Glomerular endothelial cell (primary cell): ENCODE results near the gene ISG20L2.

DNA sequence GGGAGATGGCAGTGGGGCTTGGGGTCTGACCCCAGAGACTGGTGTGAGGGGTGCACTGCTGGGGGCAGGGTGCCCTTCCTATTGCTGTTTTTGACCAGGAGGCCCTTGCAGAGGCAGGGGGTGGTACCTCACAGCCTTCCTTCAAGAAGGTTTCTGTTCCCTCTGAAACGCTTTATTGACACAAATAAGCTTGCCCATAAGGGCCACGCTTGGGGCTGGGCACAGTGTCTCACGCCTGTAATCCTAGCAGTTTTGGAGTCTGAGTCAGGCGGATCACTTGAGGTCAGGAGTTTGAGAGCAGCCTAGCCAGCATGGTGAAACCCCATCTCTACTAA lies 2.1 kb upstream of the SEMA4A start:
- RAMPAGE, long total RNA, result no peak

DNA sequence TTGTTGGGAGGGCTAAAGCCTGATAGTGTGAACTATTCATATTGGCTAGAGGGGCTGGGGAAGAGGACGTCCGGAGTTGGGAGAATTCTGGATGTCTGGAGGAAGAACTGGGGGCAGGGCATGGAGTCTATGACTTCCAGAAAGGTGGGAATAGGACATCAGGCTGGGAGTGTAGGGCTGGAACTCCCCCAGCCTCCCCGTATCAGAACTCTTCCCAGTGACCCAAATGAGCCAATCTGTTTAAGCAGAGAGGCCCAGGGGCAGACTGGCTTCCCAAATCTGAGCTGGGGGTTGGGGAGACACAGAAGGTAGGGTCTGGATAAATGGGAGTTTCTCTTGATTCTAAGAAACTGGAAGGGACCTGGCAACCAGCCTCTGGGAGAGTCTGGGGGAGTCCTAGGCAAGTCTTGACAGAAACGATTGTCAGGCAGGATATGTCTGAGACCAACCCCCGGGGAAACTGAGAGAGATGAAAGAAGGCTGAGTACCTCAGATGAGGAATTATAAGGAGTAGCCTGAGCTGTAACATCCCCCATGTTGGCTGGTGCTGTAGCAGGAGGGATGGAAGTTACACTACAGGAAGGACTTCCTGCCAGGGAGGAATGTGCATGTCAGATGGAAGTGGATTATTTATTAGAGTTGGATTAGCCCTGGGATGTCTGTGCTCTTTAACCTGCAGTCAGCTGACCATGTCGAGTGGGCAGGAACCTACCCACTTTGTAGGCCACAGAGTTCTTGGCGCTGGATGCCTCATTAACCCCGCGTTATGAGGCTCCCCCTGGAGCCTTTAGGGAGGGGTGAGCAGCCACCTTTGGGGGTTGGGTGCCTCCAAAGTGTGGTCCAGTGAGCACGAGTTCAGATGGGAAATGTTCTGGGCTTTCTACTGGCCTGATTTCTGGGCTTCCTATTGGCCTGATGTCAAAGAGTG lies 942 bp upstream of the SEMA4A start:
- RAMPAGE, long total RNA, result no peak

DNA sequence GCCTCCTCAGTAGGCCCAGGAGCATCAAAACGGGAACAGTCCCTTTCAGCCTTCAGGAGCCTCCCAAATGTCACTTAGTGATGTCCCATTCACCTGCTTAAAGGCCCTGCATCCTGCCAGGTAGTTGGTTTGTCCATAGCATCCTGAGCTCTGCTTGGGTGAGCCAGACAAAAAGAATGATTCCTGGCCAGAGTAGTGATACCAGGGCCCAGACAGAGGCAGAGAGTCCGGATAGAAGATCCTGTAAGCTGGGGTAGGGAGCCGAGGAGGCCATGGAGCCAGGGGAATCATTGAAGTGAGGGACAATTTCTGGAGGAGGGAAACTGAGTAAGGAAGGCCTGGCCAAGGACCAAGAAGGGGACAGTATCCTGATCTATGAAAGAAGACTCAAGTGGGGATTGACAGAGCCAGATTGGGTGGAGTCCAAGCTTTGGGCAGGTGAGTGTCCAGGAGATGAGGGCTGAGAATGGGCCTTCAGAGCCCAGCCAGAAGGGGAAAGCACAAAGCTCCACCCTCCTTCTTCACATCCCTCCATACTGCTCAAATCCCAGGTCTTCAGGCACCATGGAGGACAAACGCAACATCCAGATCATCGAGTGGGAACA lies 5.5 kb downstream of the SLC25A44 start:
- RAMPAGE, long total RNA, result no peak

DNA sequence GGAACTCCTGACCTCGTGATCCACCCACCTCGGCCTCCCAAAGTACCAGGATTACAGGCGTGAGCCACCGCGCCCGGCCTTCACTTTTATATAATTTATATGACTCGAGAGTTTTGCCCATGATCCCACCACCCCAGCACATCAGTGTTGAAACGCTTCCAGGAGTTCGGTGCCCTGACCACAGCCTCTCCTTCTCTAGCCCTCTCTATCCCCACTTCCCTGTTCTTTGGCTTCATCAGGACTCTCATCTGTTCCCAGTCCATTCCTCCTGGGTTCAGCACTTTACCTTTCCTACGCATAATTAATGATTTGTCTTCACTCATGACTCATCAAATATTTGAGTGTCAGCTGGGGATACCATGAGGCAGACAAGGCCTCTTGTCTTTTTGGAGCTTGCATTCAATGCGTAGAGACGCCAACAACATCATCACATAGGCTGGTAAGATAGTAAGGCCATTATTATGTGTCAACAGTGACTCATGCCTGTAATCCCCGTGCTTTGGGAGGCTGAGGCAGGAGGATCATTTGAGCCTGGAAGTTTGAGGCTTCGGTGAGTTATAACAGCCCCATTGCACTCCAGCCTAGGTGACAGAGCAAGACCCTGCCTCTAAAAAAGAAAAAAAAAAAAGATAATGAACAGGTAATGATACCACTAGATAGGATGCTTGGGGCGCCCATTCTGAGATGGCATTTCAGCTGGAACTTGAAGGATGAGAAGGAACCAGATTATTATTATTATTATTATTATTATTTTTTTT lies 1.5 kb downstream of the PMF1 start:
- RAMPAGE, long total RNA, result no peak

DNA sequence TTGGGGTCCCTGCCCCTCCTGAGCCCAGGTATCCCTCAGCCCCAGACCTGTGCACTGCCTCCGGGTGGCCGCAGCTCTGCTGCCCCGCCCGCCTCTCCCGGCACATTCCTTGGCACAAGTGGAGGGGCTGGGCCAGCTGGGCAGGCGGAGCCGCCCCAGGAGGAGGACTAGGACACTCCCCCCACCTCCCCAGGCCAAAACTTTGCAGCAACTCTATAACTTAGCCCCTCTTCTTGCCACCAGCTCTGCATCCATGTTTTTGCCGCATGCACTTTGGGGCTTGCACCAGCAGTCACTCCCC lies 608 bp downstream of the PAQR6 start:
- RAMPAGE, long total RNA, result no peak

DNA sequence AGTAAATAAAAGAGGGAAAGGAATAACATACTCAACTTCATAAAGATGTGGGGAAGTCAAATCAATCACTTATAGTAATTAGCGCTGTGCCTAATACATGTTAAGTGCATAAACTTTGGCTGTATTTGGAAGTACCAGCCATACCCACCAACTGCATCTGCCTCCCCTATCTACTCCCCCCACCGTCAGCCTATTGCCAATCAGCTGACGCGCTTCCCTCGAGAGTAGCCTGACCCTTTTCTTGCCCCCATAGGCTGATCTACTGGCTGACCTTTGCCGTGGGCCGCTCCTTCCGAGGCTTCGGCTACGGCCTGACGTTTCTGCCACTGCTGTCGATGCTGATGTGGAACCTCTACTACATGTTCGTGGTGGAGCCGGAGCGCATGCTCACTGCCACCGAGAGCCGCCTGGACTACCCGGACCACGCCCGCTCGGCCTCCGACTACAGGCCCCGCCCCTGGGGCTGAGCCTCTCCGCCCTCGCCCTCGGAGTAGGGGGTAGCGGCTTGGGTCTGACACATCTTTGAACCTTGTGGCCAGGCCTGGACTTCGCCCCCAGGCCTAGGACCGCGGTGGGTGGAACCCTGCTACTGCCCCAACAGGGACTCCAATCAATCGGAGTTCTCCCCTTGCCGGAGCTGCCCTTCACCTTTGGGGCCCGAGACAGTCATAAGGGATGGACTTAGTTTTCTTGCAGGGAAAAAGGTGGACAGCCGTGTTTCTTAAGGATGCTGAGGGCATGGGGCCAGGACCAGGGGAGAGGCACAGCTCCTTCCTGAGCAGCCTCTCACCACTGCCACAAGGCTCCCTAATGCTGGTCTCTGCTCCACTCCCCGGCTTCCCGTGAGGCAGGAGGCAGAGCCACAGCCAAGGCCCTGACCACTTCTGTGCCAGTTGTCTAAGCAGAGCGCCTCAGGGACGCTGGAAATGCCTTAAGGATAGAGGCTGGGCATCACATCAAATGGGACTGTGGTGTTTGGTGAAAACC lies 4.1 kb downstream of the GLMP start:
- RAMPAGE, long total RNA, result no peak

GRCh38 chr1:156436790-156437102 lies 63.8 kb downstream of the MEF2D start:
- RAMPAGE, long total RNA, result no peak

GRCh38 chr1:156463569-156464365 lies 36.8 kb downstream of the MEF2D start:
- RAMPAGE, long total RNA, result no peak

- RAMPAGE, long total RNA, result no peak
These were observed 8.9 kb downstream of the MEF2D start for GRCh38 chr1:156491593-156492251.

DNA sequence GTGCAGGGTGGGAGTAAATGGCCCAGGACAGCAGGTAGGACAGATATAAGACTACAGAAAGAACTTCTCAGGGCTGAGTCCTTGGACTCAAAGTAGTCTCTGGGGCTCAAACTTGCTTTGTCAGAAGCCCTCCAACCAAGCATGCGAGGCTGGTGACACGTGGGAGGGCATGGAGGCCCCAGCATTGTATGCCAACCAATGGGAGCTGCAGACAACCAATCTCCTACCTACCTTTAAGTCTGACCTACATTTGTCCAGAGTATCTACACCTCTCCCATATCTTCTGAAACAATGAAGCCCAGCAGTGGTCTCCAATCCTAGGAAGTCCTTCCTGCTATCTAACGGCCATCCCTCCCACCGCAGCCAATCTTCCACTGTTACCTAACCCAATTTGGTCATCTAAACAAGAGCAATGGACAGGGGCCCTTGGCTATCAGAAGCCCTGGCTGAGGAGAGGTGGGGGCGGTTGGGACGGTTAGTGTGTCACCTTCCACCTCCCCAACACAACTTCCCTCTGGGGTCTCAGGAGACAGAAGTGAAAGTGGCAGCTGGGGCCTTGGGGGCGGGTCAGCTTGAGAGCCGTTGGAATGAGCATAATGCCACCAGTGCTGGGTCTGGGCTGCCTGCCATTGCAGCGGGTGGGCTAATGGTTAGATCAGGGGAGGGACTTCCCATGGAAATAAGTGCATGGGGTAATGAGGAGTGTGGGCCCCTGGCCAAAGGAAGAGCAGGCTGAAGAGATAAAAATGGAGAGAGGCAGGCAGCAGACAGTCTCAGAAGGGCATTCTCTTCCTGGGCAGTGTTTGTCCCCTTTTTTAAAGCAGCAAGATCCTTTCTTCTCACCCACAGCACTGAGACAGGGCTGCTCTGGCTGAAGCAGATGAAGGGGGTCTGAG lies 8.1 kb downstream of the MEF2D start:
- RAMPAGE, long total RNA, result no peak

DNA sequence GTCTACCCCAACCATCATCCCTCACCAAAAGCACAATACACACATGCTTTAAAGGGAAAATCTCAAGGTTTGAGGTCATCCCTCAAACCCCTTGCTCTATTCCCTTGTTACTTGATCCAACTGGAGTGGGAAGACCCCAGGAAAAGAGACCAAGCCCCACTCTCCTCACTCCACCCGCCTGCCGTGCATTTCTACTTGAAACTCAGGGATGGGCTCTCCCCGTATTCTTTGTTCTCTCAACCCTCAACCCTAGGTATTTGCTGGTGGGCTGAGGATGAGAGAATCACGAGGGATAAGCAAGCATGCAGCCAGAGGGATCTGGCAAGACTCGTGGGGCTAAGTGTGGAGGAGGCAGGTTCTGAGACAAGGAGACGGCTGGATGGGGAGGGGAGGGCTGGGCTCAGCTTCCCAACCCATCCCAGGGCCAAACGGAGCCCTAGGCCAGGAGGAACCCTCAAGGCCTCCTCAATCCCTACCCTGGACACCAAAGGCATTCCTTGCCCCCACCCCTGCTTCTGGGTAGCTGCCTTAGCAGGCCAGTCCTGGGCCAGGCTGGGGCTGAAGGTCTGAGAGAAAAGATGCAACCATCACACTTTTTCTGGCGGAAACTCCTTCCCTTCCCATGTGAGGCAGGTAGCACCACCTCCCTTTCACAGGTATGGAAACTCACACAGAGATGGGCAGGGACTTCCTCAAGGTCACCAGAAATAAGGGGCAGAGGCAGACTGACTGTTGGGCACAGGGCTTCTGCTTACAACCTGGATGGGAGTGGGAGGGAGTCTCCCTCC lies 6.3 kb downstream of the MEF2D start:
- RAMPAGE, long total RNA, result no peak

GRCh38 chr1:156509576-156510230 lies 9.1 kb upstream of the MEF2D start:
- RAMPAGE, long total RNA, result no peak

- RAMPAGE, long total RNA, result no peak
These were observed 4.6 kb upstream of the NAXE start for GRCh38 chr1:156586980-156587330.

GRCh38 chr1:156602601-156603007 lies 11.0 kb downstream of the NAXE start:
- RAMPAGE, long total RNA, result no peak

DNA sequence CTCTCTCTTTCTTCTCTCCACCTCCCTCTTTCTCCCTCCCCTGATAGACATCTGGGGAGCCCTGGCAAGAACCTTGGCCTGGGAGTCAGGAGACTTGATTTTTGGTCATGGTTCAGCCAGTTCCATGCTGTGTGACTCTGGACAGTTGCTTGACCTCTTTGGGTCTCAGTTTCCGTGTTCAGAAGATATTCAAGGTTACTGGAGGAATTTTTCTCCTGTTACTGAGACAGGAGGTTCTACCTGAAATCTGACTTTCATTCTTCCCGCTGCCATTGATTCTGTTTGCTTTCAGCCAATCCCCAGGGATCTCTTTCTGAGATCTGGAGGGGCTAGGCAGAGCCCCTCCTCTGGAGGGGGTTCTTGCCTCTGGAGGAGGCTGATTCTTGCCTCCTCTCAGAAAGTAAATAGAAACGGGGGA lies 3.1 kb upstream of the BCAN start:
- RAMPAGE, long total RNA, result no peak

DNA sequence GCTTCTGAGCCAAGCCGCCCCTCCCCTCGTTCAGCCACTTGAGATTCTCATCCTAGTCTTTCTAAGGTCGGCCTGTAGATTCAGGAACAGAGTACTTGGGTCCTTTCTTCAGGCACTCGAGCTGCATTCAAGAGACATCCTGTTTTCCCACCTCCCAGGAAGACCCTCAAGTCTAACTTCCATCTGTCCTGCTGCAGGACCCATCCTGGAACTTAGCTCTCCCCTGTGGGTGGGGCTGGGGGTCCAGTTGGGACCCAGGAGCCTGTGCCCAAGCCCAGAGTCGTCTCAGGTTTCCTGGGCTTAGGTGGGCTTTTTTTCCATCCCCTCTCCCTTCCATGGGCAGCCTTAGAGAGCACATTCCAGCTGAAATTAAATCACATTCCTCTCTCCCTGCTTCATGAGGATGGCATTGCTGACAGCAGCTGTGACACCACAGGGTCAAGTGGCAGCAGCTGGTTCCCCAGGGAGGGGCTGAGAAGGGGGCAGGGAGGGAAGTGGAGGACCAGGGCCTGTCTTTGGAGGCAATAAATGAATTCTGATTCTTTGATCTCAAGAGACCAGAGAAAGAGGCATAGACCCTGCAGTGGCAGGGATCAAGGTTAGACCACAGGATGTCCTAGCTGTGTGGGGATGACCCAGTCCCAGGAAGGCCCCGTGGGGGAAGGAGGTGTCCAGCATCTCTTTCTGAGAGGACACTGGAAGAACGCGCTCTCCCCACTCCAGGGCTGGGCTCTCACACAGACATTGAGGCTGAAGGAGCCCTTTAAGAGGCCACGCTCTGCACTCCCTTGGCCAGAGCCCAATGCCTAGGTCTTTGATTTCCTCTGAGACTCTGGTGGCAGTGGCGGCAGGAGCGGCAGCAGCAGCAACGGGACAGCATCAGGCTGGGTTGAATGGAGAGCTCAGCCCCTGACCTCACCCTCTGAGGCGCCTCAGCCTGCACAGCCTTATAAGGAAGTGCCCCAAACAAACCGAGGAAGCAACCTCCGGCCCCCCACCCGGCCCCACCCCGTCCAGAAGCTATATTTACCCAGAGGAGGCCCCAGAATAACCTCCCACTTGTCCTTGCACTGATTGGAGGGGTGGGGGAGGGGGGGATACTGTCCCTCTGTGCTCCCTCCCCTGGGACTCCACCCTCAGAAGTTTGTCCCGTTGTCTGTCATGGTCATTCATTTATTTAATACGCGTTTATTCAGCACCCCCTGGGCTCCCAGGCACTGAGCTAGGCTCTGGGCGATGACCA lies 12.6 kb downstream of the NES start:
- RAMPAGE, long total RNA, result no peak

- RAMPAGE, long total RNA, result no peak
These were observed 748 bp upstream of the NES start for GRCh38 chr1:156677996-156678313.

- RAMPAGE, long total RNA, result no peak
These were observed 12.3 kb downstream of the CRABP2 start for GRCh38 chr1:156692708-156693861.

DNA sequence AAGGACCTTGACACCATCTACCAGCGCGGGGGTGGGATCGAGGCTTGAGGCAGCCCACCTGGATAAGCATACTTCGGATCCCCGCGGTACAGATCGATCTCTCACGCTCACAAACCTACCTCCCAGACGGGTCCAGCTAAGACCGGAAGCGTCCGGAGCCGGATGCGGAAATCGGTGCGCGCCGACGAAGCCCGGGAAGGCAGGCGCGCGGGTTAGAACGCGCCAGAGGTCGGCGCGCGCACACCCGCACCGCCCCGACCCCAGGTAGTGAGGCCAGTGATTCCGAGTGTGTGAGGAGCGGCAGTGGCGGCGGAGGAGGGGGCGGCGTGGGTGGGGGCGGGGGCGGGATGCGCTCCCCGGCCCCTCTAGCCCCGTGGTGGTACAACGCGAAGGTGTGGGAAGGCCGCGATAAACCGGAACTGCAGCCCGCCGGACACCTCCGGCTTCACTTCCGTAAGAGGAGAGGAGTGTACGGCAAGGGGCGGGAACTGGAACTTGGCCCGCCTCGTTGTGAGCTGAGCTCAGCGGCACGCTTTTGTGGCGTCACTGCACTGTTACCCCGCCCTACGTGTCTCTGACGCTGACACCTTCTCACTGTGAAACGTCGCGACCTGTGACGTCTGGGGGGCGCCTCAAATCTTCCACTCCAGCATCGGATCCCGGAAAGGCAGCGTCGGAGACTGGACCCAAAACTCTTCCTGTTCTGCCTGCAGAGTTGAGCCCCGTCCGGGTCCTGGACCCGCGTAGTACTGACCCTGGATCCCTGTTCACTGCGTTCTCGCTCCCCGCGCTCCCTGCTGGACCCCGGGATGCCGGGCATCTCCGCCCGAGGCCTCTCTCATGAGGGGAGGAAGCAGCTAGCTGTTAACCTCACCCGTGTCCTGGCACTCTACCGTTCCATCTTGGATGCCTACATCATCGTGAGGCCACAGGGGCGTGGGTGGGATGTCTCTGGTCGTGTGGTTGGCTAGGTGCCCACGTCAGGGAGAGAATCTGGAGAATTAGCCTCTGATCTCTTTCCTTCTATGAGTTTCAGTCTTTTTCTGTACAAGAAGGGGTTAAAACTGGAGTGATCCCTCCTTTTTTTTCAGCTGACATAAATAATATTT lies at the start of gene ISG20L2:
Gene ISG20L2 (minus strand): TSS at position 471 of the 1,109 bp plus-strand sequence.
- RAMPAGE, long total RNA, result no peak

- RAMPAGE, long total RNA, result no peak
These were observed 3.7 kb downstream of the HDGF start for GRCh38 chr1:156747779-156748225.